ENCODE measurements around a stretch of chrX.

DNA sequence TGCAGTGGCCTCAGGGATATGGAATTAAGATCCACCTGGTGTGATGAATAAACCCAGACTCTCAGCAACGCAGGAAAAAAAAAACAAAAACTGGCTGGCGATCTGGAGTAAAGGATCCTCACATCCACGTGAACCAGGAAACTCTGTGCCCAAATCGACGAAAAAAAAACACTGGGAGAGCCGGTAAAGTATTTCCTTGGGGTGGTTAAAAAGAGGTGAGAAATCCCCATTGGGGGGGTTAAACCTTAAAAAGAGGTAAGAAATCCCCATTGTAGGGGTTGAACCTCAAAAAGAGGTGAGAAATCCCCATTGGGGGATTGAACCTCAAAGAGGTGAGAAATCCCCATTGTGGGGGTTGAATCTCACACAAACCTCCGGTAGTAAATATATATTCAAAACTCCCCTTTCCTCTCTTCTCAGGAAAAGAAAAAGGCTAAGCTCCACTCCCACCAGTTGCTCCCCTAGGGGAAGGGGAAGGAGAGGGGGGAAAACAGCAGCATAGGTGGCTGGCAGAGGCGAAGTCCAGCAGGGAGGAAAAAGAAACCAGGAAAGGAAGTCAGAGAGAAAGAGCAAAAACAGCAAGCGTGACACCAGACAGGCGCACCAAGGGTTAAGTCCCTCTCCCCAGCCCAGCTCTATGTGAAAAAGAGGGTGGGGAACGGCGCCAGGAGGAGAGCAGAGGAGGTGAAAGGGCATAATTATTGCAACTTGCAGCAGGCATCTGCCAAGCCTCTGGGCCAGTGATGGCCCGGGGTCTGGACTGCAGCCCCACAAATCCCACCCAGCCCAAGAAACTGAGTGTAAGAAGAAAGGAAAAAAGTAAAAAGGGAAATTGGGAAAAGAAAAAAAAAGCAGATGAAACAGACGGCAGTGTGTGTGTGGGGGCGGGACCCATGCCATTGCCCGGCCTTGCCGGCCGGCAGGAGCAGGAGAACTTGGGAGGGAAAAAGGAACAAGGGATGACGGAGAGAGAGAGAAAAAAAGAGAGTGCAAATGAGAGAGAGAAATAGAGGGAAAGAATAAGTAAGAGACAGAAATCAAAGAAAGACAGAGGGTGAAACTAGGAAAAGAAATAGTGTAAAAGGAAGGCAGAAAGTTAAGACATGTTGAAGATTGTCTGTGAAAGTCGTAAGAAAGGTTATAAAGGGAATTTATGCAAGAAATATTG, 14.3 kb upstream of the RHOXF2 start:
- RRBS, result no CpG with 5 or more reads among the region's 20 CpGs

GRCh38 chrX:120199730-120200380, 41.4 kb downstream of the RHOXF2 start:
- RRBS, result no CpG with 5 or more reads among the region's 2 CpGs

DNA sequence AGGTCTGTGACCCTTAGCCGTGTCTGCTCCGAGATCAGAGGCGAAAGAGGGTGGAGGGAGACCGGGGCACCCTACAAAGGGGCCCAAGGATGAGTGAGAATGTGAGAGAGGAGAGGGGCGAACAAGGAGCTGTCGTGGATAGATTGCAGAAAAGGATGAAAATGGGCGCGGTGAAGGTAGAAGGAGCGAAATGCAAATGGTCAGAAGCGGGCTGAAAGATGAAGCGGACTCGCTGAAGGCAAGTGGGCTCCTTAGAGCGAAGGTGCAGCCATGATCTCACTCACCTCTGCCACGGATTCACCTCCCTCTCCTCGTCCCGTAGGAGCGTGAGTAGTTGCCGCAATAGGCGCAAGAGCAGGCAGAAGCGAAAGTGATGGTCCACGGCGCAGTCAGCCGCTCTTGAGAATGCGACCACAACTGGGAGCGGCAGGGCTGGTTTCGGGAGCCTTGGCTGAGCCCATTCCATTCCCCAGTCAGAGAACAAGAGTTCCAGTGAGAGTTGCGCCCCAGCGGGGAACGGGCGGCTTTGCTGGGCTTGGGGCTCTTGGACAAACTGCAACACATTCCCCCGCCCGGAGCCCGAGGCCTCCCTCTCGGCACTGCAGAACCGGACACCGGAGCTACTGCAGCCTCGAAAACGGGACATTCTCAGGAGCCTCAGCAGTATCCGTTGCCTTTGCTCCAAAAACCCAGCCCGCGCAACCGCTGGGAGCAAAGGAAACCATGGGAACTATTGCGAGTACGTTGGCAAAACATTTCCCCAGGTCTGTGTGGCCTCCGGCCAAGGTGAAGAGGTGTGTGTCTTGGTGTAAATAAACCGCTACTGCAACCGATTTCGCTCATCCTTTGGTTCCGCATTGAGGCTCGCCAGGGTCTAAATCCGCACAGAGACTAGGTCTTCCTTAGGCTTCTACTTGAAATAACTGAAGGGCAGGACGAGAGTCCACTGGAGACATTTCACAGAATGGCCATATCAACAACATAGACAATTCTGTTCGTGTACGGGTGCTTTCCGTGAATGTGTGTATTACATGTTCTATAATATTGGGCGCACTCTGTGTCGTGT, 5.8 kb upstream of the ZBTB33 start:
- RRBS, result no CpG with 5 or more reads among the region's 57 CpGs

GRCh38 chrX:120549755-120550328, 10.9 kb downstream of the CUL4B start:
- RRBS, result no CpG with 5 or more reads among the region's 6 CpGs

GRCh38 chrX:120752347-120753456, 122.8 kb upstream of the C1GALT1C1 start:
- RRBS, result no CpG with 5 or more reads among the region's 11 CpGs

DNA sequence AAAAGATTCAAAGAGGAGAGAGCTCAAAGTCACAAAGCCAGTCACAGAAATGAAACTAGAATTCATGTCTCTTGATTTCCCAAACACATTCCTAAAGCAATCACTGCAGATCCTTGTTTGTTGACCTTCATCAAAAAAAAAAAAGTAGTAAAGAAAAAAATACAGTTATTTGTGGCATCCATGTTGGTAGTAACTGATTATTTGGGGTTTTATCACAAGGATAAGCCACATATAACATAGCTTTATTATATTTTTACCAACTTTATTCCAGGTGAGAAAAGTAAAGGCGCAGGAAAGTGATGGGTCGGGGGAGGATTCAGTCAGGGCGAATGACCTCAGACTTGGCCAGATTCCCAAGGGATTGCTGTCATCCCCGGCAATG, 17.5 kb downstream of the GRIA3 start:
- RRBS, result no CpG with 5 or more reads among the region's 4 CpGs

GRCh38 chrX:123514136-123514626, 218.7 kb downstream of the THOC2 start:
- RRBS, result no CpG with 5 or more reads among the region's 27 CpGs

- RRBS, result no CpG with 5 or more reads among the region's 6 CpGs
These were observed 111.7 kb downstream of the THOC2 start for GRCh38 chrX:123621039-123621723.

DNA sequence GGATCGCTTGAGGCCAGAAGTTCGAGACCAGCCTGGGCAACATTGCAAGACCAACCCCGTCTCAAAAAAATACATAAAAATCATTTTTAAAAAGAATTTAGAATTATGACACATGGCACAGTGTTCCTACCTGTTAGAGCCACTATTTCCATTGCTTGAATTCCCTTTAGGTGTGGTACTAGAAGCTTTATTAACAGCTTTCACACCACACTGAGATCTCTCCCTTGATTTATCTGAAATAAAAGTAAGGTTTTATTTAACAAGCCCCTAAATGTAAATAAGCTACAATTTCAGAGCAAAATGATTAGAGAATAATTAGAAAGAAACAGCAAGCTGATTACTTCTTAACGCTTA, 110.2 kb downstream of the THOC2 start:
- RRBS, result no CpG with 5 or more reads among the region's 4 CpGs

- RRBS, result no CpG with 5 or more reads among the region's 4 CpGs
These were observed 109.1 kb downstream of the THOC2 start for GRCh38 chrX:123623666-123624260.

GRCh38 chrX:123694549-123695020, 38.3 kb downstream of the THOC2 start:
- RRBS, result no CpG with 5 or more reads among the region's 5 CpGs

GRCh38 chrX:123962262-123962618, 734 bp downstream of the STAG2 start:
- RRBS, result no CpG with 5 or more reads among the region's 15 CpGs

DNA sequence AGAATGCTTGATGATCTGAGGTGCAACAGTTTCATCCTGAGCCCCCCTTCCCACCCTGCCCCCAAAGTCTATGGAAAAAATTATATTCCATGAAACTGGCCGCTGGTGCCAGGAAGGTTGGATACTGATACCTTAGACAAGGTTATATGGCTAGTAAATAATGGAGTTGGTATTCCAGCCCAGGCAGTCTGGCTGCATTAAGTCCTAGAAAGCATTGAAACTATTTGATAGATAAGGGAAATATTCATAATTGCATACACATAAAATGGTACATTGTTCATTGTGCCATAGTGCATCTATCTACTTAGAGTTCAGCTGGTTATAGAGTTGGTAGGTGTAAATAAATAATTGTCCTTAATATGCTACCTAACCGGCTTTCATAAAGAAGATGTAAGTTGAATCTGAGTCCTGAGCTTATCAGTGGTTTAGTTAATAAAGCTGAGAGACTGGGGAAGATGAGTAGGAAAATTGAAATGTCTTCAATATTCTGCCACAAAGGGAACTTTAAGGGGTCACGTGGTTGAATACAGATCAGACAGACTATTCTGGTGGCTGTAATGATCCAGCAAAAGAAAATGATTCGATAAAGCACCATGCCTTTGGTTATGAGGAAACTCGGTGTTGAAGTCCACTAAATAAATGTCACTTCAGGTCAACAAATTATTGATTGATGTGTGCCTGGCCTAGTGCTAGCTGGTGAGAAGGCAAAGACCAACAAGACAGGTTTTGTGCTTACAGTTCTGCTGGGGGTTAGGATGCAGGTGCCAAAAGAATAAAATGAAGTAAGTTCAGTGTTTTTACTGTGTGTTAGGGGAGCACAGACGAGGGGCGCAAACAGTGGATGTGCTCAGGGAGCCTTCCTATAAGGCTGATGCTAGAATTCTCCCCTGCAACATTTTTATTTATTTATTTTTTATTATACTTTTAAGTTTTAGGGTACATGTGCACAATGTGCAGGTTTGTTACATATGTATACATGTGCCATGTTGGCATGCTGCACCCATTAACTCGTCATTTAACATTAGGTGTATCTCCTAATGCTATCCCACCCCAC, 142.3 kb downstream of the STAG2 start:
- RRBS, result no CpG with 5 or more reads among the region's 8 CpGs

- RRBS, result no CpG with 5 or more reads among the region's 10 CpGs
These were observed 114.8 kb upstream of the TEX13D start for GRCh38 chrX:124217350-124218326.

- RRBS, result no CpG with 5 or more reads among the region's 6 CpGs
These were observed 80.5 kb downstream of the SH2D1A start for GRCh38 chrX:124426880-124427261.

DNA sequence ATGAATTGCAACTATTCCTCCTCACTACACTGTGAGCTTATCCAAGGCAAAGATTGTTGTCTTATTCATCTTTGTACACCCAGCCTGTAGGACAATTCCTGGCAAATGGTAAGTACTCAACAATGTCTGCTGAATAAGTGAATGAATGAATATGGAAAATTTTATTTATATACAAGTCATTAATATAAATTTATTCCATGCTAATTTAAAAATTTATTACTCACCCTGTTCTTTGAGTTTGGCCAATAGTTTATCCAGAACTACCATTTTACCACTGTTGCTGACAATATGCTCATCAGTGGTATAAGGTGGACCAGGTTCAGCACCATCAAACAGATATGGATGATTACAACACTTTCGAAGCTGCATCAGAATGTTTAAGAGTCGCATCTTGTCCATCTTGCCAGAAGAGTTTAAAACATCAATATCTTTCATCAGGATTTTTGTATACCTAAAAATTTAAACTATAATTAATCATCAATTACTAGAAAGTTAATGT, 25.6 kb downstream of the SMARCA1 start:
- RRBS, result no CpG with 5 or more reads among the region's 2 CpGs

- RRBS, result no CpG with 5 or more reads among the region's 3 CpGs
These were observed 13.6 kb downstream of the OCRL start for GRCh38 chrX:129553632-129554149.

- RRBS, result no CpG with 5 or more reads among the region's 5 CpGs
These were observed 37.4 kb downstream of the OCRL start for GRCh38 chrX:129577442-129577923.

DNA sequence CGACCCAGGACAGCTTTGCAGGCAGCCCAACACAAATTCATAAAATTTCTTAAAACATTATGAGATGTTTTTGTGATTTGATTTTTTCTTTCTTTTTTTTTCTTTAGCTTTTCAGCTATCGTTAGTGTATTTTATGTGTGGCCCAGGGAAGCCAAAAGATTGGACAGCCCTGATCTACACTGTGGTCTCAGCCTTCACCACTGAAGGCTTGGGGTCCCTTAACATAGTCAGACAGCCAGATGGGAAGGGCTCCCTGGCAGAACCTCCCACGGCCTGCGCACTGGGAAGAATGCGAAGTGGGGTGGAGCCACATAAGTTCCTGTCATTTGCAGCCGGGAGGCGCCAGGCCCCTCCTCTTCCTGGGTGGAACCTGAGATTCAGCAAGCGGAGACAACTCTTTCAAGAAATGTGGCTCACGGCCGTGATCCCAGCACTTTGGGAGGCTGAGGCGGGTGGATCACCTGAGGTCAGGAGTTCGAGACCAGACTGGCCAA, 50.9 kb downstream of the APLN start:
- RRBS, result no CpG with 5 or more reads among the region's 12 CpGs

Data from foreskin fibroblast (primary cell).